Caco-2 (cell line): ENCODE measurements around the gene PLA2G2C.

DNA sequence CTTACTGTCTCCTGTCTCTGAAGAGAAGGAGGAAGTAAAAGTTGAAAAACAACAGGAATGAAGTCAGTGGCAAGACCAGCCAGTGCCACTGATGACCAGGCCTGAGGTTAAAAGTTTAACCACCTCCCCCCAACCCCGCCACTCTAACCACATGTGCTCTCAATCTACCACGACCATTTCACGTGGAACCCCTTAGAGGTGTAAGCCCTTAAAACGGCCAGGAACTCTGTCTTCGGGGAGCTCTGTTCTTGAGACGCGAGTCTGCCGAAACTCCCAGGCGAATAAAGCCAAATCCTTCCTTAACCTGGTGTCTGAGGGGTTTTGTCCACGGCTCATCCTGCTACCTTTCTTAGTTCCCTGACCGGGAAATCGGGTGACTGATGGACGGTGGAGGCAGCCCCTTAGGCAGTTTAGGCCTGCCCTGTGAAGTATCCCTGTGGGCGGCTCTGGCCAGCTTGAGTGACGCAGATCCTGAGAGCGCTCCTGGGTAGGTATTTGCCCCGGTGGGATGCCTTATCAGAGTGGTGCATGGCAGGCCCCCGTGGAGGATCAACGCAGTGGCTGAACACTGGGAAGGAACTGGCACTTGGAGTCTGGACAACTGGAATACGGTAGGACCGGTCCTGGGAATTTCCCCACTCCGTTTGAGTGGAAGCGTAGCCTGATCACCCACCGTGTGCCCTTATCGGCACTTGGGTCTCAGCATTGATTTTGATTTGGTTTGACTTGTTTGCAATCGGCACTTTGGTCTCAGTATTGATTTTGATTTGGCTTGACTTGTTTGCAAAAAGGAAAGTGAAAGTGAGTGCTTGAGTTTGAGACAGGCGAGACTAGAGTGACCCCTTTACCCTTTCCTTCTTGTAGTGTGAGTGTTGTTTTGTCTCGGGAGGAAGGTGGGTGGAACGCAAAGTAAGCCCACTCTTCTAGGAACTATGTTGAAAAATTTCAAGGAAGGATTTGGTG is 15.1 kb downstream of the PLA2G2F start:
- PRO-cap, result no peak
- RRBS, result no CpG with 5 or more reads among the region's 29 CpGs

DNA sequence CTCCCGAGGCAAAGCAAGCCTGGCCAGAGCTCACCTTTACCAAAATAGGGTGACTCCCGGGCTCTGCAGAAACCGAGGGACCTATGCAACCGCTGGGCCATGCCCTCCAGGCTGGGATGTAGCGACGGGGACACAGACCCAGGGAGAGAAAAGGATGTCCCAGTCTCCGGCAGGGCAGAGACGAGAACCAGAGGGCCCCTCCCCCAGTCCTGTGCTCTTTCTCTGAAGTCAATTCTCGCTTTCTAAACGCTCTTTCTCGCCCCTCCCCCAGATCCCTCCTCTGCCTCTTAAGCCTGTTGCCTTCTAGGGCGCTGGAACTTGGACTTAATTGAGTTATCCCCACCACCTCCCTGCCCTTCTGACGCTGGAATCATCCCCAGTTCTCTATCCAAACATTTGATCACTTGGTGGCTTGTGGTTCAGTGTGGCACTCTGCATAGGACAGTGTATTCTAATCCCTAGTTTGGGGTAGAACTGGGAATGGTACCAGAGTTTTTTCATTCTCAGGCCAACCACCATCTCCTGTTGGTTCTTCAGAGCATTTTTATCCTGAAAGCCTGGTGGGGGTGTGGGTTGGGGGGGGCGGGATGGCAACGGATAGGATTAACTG is at the start of gene PLA2G2C:
Gene PLA2G2C, minus strand, starts transcription at position 193 of the 610 bp plus-strand sequence.
- PRO-cap, result no peak
- RRBS, result 23% methylated on average over 4 of the region's 15 CpGs

GRCh38 chr1:20474901-20475387 is 11.1 kb downstream of the CAMK2N1 start:
- PRO-cap, result no peak
- RRBS, result no CpG with 5 or more reads among the region's 7 CpGs

- PRO-cap, result no peak
- RRBS, result no CpG with 5 or more reads among the region's 7 CpGs
These were observed 8.2 kb downstream of the CAMK2N1 start for GRCh38 chr1:20477773-20478318.

- PRO-cap, result no peak
- RRBS, result no CpG with 5 or more reads among the region's 16 CpGs
These were observed 10.6 kb upstream of the CAMK2N1 start for GRCh38 chr1:20496337-20497246.

GRCh38 chr1:20589255-20590176 is 619 bp downstream of the CDA start:
- PRO-cap, result no peak
- RRBS, result no CpG with 5 or more reads among the region's 24 CpGs

DNA sequence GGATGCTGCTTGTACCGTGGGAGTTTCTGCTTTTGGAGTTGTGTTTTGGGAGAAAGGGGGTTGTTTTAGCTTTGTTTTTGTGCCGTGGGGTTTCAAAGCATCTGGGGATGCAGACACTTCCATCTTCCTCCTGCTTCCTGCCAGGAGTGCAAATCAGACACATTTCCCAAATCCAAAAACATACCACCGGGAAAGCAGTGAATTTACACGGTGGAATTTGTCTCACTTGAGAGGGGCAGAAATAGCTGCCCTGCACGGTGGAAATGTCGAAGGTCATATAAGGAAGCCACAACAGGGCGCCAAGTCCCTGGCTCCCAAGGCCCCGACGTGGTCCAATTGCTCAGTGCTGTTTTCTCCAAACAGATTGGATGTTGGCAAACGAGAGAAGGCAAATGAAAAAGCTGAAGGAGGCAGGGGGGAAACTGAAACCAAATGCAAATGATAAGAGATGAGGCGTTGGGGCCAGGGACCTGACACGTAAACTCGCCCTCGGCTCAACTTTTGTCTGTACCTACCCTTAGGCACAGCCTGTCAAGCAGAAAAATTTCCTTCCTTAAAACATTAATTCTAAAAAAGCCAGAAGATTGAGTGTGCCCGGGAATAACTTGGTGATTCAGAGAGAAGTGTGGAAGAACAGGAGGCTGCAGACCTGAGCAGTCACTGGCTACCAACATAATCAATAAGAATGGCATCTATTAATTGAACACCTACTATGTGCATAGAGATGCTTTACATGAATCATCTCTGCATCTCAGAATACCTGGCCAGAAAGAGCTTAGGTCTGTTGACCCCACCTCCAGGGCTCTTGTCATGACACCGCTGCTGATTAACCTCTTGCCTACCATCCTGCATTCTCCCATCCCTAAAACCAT is 16.7 kb upstream of the PINK1 start:
- PRO-cap, result no peak
- RRBS, result no CpG with 5 or more reads among the region's 16 CpGs

GRCh38 chr1:20643939-20644264 is 10.6 kb downstream of the PINK1 start:
- PRO-cap, result no peak
- RRBS, result no CpG with 5 or more reads among the region's 2 CpGs

DNA sequence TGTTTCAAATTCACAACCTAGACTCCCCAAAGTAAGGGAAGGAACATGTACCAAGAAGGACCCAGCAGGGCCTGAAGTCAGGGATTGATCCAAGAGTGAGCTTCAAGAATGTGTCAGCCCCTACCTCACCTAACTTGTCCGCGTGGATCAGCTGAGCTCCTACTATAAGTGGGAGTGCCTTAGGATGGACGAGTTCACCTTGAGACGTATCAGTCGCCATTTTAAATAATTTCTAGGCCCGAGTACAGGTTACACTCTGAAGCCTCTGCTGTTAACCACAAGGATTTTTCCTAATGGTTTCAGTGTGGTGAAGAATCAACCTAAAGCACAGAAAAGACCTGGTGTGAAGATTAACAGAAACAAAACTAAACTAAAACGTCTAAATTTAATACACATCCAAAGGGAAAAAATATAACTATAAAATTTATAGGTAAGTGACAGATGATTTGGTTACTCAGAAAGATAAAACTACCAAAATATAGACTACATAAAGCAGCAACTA is 6.8 kb downstream of the HP1BP3 start:
- PRO-cap, result no peak
- RRBS, result no CpG with 5 or more reads among the region's 7 CpGs

DNA sequence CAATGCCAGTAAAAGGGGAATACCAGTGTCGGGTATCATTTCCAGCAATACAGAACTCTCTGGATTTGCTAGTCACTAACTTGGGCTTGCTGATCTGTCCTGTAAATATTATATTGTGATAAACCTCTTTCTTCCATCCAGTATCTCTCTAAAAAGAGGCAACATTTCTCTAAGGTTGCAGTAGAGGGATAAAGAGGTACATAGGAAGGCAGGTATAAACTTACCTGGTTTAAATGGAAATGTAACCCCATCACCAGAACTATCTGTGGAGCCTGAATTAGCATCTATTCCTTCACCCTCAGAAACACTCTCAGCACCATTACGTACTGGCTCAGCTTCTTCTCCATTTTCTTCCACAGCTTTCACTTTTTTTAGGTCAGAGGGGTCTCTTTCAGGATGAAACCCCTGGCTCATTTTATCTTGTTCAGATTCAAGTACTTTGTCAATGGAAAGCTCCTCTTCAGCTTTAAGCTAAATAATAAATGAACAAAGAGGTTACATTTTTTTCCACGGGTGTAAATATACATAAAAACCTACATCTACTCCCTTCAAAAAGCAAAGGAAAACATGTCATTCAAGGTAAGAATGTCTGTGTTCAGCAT is 112.5 kb upstream of the HP1BP3 start:
- PRO-cap, result no peak
- RRBS, result no CpG with 5 or more reads among the region's 3 CpGs

DNA sequence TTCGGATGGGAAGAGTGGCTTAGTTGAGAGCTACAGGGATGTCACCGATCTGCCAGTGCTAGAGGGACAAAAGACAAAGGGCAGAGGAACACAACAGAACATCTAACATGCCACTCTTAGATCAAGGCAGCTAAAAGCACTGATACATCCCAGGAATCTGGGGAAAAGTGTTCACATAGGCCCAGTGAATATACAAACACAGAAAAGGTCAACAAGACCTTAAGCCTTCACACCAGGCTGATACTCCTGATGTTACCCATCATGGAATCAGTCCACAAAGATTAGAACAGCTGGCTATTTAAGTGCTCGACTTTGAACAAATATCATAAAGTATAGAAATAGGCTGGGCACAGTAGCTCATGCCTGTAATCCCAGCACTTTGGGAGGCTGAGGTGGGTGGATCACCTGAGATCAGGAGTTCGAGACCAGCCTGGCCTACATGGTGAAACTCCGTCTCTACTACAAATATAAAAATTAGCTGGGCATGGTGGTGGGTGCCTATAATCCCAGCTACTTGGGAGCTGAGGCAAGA is 163.1 kb downstream of the EIF4G3 start:
- PRO-cap, result no peak
- RRBS, result no CpG with 5 or more reads among the region's 5 CpGs

DNA sequence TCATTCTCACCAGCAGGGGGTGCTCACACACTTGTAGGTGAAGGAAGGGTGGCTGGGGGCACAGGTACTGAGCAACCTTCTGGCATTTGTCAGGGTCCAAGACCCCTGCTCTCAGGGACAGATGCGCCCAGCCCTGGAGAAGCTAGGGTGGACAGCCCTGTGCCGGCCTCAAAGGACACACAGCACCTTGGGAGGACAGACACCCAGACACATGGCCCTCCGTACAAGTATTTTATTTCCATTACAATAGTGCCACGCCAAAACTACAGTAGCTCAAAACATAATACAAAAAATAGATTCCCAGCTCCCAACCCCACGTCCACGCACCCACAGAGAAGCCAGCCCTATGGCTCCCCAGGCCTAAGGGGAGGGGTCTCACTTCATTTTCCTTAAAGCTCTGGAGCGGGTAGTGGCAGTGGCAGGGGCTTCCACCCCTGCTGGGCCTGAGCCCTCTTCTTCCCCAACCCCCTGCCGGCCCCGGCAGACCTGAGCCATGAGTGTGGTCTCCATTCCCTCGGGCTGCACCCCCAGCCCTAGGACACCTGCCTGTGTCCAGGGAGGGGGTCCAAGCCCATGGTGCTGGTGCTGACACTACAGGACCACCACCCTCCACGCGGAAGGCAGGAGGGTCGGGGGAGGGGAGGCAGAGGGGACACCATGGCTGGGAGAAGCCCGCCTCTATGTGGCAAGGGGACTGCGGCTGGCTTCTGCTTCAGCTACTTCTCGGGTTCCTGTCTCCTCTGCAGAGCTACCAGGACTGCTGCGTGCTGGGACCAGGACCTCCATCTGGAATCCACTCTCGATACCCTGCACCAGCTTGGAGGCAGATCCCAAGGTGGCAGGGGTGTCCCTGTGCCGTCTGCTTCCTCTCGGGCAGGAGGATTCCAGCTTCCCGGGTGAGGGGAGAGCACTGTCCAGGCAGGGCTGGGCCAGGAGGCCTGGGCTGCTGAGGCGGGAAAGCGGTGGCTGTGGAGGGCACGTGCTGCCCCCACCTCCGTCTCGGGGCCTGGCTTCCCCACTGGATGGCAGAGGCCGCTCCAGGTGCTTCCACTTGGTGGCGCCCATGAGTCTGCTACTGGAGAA is 40.7 kb upstream of the EIF4G3 start:
- PRO-cap, result no peak
- RRBS, result no CpG with 5 or more reads among the region's 28 CpGs

DNA sequence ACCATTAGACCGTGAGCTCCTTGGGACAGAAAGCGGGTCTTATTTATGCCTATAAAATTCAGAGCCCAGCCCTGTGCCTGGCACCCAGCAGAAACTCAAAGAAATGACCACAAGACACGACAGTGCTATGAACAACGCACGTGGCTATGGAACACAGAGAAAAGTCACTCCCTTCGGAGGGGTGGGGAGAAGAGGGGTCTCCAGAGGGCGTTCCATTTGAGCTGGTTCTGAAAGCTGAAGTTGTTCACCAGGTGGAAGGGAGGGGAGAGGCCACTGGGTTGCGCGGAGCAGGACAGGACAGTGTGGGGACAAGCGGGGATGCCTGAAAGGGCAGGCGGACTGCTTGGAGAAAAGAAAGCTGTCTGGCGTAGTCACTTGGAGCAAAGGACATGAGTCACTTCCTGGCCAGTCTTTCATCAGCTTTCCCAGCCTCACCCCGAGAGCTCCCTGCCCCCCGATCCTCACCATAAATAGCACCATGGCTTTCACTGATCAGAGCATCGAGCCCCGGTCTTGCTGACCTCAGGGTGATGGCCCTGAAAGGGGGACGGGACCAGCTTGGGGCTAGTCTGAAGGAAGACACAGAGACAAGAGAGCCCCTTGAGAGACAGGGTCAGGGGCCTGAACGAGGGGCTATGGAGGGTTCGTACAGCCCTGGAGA is 28.5 kb downstream of the ECE1 start:
- PRO-cap, result no peak
- RRBS, result no CpG with 5 or more reads among the region's 19 CpGs

DNA sequence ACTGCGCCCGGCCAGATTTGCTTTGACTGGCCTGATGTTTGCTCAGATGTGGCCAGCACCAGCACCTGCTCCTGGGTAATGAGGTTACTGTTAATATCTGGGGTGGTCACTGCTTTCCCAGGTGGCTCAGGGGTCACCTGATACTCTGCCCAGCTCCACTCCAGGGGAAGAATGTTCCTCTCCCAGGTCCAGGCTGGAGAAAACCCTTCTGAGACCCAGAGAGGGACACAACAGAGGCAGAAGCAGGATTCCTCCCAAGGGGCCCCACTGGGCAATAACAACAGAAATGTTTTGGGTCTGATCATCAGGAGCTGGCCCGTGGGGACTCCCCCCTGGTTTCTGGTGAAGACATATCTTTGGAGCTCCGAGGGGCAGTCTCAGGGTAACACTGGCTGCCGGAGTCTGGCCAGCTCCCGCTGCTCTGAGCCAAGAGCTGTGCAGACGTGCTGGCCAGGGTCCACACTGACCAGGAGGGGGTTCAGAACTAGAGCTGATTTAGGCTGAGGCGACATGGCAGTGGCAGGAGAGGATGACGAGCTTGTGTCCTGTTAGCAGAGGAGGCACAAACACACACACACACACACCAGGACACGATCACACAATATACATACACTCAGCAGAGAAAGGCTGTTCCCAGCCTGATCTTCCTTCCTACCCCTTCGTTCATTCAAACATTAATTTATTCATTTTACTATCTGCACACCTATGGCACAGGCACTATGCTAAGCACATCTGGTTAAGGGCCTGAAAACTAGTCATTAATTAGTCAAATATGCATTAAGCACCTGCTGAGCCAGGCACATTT is 13.1 kb downstream of the ECE1 start:
- PRO-cap, result no peak
- RRBS, result no CpG with 5 or more reads among the region's 11 CpGs

DNA sequence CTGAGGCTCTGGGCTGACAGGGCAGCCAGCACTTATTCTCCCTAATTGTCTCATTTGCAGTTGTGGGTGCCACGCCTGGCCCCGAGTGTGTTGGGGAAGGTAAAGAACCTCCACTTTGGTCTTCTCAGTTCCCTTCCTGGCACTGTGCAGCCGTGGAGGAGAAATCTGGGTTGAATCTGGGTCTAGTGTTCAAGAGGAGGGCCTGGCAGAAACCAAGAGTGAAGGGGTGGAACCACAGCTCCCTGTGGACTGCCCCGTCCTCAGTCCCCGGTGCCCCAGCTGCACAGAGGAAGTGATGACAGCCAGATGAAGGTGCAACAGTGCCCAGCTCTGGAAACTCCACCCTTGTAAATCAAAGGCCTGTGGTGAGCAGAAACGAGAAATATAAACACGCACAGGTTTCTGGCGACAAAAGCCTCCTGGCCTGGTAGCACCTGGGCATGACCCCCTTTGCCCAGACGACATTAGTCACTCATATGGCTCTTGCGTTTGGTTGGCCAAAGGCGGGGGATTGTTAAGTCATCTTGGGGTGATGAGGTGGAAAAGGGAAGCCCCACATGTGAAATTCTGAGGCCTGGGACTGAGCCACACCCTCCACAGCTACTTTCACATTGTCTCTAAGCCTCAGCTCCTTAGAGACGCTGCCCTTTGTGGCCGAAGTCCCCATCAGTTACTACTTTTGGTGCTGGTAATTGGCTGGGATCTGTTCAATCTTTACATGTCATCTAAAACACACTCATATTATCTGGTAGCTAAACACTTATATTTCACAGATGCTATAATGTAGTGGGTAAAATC is 4.2 kb upstream of the ECE1 start:
- PRO-cap, result no peak
- RRBS, result no CpG with 5 or more reads among the region's 13 CpGs

DNA sequence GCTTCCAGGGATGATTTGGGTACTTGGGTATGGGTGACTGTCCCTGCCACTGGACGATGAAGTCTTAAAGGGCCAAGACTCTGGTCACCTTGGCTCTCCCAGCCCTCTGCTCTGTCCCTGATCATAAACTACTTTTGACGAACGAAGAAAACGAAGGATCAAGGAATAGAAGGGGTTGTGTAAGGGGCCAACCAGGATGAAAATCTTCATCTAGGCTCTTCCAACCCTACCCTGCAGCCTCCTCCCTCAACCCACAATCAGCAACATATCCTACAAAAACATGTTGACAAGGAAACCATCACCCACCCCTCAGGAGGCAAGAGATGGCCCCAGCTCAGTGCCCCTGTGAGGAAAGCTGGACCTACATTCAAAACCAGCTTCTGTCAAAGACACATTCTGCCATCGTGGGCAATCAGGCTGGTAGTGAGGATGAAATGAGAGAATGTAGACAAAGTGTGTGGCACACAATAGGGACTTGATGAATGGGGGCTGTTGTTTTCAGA is 20.5 kb upstream of the ECE1 start:
- PRO-cap, result no peak
- RRBS, result no CpG with 5 or more reads among the region's 5 CpGs

DNA sequence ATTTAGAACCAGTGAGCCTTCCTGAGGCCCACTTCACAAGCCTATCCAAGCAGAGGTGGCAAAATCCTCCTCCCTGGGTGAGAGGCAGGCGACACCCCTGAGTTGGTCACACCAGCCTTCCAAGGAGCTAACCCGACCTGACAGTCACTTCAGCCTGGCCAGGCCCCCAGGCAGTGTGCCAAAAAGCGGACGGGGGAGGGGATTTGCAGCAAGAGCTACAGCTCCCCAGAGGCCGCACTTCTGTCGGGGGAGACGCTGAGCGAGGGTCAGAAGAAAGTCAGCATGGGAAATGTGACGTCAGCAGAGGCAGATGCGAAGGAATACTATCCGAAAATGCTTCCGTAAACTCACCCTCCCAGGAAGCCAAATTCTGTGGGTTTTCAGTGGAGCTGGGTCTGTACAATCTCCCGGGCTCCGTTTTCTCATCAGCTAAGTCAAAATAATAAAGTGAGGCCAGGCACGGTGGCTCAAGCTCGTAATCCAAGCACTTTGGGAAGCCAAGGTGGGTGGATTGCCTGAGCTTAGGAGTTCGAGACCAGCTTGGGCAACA is 28.4 kb upstream of the ECE1 start:
- PRO-cap, result no peak
- RRBS, result no CpG with 5 or more reads among the region's 17 CpGs

DNA sequence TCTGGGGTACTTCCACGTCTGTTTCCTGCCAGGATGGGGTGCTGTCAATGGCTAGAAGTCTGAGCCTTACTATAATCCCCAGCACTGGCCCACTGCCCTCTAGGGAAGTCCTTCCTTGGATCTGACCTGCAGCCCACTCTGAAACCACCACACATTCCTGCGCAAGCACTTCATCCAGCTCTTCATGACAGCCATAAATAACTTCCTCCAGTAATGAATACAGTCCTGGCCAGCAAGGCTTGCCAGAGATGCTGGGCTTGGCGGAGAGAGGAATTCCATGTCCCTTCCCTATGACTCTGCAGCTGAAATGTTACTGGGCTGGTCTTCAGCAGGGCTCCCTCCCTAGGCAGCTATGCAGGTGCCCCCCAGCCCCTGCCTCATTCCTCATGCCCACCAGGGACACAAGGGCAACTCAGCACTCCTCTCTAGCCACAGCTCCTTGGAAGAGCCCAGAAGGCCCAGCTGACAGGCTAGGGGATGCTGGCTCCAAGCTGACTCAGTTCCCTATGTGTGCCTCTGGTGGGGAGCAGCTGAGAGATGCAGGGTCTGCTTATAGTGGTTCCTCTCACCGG is 32.7 kb downstream of the ALPL start:
- PRO-cap, result no peak
- RRBS, result no CpG with 5 or more reads among the region's 4 CpGs

DNA sequence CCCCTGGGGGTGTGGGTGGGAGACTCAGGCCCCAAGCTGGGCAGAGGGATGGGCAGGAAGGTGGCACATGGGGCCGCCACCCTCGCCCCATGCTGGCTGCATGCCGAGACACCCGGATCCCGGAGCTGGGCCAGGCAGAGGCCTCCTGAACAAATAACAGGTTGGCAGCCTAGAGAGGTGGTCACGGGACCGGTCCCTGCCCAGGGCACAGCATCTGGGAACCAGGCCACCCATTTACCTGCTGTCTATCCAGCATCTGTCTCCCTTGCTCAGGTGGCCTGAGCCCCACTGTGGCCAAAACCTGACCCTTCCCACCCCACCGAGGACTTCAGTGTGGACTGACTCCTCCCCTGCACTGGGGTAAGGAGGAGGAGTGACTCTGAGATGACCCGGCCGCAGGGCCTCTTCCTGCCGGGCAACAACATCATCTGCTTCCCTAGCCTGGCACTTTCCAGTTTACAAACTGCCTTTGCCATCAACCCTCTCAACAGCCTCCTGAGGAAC is 34.6 kb downstream of the RAP1GAP start:
- PRO-cap, result no peak
- RRBS, result 91% methylated on average over 3 of the region's 11 CpGs

- PRO-cap, result no peak
- RRBS, result 92% methylated on average over 8 of the region's 23 CpGs
These were observed 29.6 kb downstream of the RAP1GAP start for GRCh38 chr1:21639546-21640033.